ENCODE measurements around a stretch of chr10.

GRCh38 chr10:24664939-24665657 lies 58.6 kb downstream of the ARHGAP21 start:
- PRO-cap, 3 experiments: no peak in any of the 3 experiments
- RAMPAGE, long total RNA: no peak
- RRBS, 2 experiments: no CpG with 5 or more reads among the region's 2 CpGs

DNA sequence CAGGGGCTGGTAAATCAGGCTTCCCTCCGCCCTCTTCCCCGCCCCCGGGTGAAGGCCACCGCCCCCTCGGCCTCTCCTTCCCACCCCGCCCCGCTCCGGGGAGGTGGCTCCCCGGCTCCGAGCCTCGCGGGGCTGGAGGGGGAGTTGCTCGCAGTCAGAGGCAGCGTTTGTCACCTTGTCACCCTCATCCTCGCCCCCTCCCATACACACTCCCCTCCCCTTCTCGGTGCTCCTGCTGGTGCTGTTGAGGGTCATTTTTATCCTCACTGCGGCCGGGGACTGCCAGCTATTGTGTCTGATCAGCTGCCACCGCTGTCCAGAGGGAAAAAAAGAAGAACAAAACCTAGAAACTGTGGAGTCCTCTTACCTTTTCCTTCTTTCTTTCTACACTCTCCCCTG lies 1.1 kb upstream of the ARHGAP21 start:
- PRO-cap, 3 experiments: peak in 2 of 3 experiments; most common plus-strand start position 80 of the sequence (in 1)
- RAMPAGE, long total RNA: no peak
- RRBS, 2 experiments: 5% methylated on average over 6 to 8 of the region's 19 CpGs

DNA sequence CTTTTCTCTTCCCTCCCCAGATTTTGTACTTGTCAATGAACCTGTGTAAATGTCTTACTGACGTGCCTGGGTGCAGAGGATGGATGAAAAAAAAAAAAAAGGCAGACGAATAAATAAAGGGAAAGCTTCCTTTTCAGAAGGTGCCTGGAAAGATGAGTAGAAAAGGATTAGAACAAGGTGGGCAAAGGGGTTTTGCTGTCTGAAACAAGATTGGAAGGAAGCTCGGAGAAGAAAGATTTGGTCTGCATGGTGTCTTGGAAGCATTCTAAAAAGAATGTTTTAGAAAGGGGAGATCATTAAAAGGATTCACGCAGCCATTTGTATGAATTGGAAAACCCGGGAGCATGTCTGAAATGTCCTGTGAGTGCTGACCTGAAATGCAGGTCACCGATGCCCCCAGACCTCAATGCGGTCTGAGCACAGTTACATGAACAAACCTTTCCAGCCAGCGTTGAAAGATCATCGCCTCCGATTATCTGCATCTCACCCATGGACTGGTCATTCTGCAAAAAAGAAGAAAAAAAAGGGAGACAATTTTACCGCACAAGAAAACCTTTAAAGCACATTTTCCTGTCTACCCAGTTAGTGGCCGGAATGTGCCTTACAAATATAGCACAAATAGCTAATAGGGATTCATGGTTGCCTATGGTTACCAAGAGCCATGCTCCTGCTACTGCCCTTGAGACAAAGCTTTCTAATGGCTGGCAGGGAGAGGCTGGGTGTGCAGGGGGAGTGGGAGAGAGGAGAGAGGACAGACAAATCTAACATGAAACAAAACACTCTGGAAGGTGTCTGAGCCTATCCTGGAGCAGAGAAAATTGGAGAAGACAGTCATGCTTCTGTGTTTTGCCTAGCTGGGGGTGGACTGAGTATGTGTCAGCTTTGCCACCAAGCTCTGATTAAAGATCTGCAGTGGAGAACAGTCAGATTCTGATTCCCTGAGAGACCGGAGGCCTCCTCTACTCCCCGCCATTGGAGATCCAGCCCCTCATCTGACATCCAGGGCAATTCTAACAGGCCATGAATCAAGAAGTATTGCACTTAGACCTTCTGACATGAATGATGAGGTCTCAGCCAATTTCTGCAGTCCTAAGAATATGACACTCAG lies 80.5 kb downstream of the PRTFDC1 start:
- PRO-cap, 3 experiments: no peak in any of the 3 experiments
- RAMPAGE, long total RNA: no peak
- RRBS, 2 experiments: no CpG with 5 or more reads among the region's 14 CpGs

- PRO-cap, 3 experiments: peak in 1 of 3 experiments; most common plus-strand start chr10:24953075 (in 1); most common minus-strand start chr10:24952994 (in 1)
- RAMPAGE, long total RNA: no peak
- RRBS, 2 experiments: 2 to 5% methylated on average over 28 of the region's 49 CpGs
Measured at GRCh38 chr10:24952692-24953225, 353 bp upstream of the PRTFDC1 start.

- PRO-cap, 3 experiments: no peak in any of the 3 experiments
- RAMPAGE, long total RNA: no peak
- RRBS, 2 experiments: no CpG with 5 or more reads among the region's 4 CpGs
Measured at GRCh38 chr10:25492821-25493722, 318.3 kb downstream of the GPR158 start.

- PRO-cap, 3 experiments: no peak in any of the 3 experiments
- RAMPAGE, long total RNA: no peak
- RRBS, 2 experiments: no CpG with 5 or more reads among the region's 22 CpGs
Measured at GRCh38 chr10:25521088-25521536, 346.3 kb downstream of the GPR158 start.

DNA sequence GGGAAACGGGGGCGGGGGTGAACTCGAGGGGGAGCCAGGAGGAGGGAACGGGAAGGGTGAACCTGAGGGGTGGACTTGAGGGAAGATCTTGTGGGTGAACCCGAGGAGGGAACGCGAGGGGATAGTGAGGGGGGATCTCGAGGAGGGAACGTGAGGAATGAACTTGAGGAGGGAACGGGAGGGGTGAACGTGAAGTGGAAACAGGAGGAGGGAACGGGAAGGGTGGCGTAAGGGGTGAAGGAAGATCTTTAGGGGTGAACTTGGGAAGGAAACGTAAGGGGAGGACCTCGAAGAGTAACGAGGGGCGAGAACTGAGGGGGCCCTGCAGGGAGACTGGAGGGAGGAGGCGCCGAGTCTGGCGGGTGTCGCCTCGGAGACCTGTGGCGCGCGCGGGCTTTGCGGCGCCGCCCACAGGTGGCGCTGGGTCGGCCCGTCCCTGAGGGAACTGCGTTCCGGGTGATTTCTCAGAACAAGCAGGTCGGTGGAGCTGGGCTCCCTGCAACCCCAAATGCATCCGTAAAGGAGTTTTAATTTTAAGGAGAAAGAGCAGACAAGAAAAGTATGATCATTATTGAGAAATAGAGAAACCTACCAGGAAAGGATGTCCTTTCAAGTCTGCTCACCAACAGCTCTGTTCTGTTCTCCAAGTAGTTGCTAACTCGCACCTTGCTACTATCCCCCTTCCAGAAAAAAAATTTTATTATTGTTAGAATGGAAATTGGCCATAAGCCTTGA lies 777 bp downstream of the MYO3A start:
- PRO-cap, 3 experiments: no peak in any of the 3 experiments
- RAMPAGE, long total RNA: no peak
- RRBS, 2 experiments: no CpG with 5 or more reads among the region's 37 CpGs

GRCh38 chr10:26443980-26444320 lies 5.8 kb downstream of the APBB1IP start:
- PRO-cap, 3 experiments: no peak in any of the 3 experiments
- RAMPAGE, long total RNA: no peak
- RRBS, 2 experiments: no CpG with 5 or more reads among the region's 6 CpGs

DNA sequence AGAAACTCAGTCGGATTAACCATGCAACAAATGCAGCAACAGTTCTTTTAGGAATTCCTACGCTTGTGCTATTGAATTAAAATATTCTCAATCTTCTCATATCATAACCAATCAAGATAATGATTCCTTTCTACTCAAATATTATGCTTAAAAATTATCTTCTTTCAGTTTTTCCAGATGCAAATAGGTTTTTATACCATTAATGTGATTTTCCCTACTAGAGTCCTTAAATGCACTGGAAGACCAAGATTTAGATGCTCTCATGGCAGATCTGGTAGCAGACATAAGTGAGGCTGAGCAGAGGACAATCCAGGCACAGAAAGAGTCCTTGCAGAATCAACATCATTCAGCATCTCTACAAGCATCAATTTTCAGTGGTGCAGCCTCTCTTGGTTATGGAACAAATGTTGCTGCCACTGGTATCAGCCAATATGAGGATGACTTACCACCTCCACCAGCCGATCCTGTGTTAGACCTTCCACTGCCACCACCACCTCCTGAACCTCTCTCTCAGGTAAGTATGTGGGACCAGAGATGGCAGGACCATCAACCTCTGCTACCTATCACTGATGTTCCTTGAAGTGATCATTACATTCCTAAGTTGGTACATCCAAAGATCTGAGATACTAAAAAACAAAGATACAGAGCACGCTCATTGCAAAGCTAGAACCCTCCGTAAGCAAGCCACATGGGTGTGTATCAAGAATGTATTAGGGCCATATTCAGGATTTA lies 62.6 kb downstream of the APBB1IP start:
- PRO-cap, 3 experiments: no peak in any of the 3 experiments
- RAMPAGE, long total RNA: no peak
- RRBS, 2 experiments: no CpG with 5 or more reads among the region's 5 CpGs

DNA sequence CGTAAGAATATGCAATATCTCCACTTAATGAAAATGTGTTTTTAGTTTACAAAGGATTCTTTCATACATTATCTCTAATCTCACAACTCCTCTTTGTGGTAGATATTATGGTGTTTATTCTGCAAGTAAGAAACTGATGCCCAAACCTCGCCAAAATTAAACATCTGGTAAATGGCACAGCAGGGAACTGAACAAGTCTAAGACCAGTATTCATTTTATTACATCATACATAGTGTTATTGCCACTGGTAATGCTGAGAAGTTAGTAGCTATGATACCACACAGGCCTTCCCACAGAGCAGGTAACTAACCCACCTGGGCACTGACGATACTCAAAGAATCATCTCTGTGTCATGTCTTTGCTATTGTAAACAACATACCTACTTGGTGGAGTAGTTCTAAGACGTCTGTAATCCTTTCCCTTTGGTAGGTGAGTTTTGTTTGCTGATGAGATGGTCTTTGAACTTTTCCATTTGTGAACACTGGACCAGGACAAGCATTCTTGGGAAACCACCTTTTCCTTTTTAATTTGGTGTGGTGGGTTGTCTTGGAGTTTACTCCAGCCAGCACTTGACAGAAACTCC lies 40.8 kb downstream of the PDSS1 start:
- PRO-cap, 3 experiments: no peak in any of the 3 experiments
- RAMPAGE, long total RNA: no peak
- RRBS, 2 experiments: no CpG with 5 or more reads among the region's 4 CpGs

GRCh38 chr10:26858060-26858477 lies 2.7 kb downstream of the ABI1 start:
- PRO-cap, 3 experiments: peak in 1 of 3 experiments; most common plus-strand start chr10:26858325 (in 1)
- RAMPAGE, long total RNA: no peak
- RRBS, 2 experiments: no CpG with 5 or more reads among the region's 4 CpGs

GRCh38 chr10:27537851-27538327 lies 33.8 kb downstream of the RAB18 start:
- PRO-cap, 3 experiments: no peak in any of the 3 experiments
- RAMPAGE, long total RNA: no peak
- RRBS, 2 experiments: no CpG with 5 or more reads among the region's 2 CpGs

DNA sequence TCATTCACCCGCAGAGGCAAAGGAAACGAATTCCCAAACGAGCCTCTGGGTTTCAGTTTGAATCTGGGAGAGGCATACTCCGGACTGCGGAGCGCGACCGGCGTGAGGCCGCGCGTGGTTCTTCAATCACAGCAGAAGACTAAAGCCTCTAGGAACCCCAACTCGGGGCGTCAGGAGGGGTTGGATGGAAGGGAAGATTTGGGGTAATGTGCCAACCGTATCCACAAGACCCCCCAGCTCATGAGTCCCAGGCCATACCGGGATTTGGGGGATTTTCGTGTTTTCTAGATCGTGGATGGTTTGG lies 1.9 kb downstream of the MKX start:
- PRO-cap, 3 experiments: peak in 1 of 3 experiments; most common plus-strand start position 55 of the sequence (in 1)
- RAMPAGE, long total RNA: no peak
- RRBS, 2 experiments: 2 to 3% methylated on average over 6 of the region's 18 CpGs

GRCh38 chr10:28333979-28334696 lies 31.3 kb upstream of the MPP7 start:
- PRO-cap, 3 experiments: no peak in any of the 3 experiments
- RAMPAGE, long total RNA: no peak
- RRBS, 2 experiments: no CpG with 5 or more reads among the region's 5 CpGs

DNA sequence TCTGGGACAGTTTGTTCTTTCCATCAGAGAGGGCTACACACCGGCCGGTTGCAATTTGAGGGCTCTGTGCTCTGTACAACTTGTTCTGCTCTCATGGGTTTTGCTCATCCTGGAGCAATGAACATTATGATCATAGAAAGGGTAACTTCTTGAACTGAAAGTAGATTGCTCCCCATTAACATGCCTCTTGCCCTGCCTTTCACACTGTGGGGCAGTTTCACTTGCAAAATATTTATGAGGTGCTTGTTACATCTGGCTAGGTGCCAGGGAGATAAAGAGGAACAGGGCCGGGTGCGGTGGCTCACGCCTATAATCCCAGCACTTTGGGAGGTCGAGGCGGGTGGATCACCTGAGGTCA lies 97.3 kb upstream of the MPP7 start:
- PRO-cap, 3 experiments: no peak in any of the 3 experiments
- RAMPAGE, long total RNA: no peak
- RRBS, 2 experiments: no CpG with 5 or more reads among the region's 7 CpGs

- PRO-cap, 3 experiments: no peak in any of the 3 experiments
- RAMPAGE, long total RNA: no peak
- RRBS, 2 experiments: no CpG with 5 or more reads among the region's 4 CpGs
Measured at GRCh38 chr10:28402877-28403237, 100.0 kb upstream of the MPP7 start.

GRCh38 chr10:28532507-28533085 lies 322 bp upstream of the WAC start:
- PRO-cap, 3 experiments: peak in 3 of 3 experiments; most common plus-strand start chr10:28532779 (in 3); most common minus-strand start chr10:28533011 (in 2)
- RAMPAGE, long total RNA: no peak
- RRBS, 2 experiments: 1 to 2% methylated on average over 18 to 28 of the region's 68 CpGs

GRCh38 chr10:28710321-28710899 lies 33.1 kb downstream of the BAMBI start:
- PRO-cap, 3 experiments: no peak in any of the 3 experiments
- RAMPAGE, long total RNA: no peak
- RRBS, 2 experiments: no CpG with 5 or more reads among the region's 4 CpGs

GRCh38 chr10:28721835-28722856 lies 44.8 kb downstream of the BAMBI start:
- PRO-cap, 3 experiments: no peak in any of the 3 experiments
- RAMPAGE, long total RNA: no peak
- RRBS, 2 experiments: 3% methylated on average over 4 of the region's 51 CpGs; no CpG with 5 or more reads in 1 of the 2 experiments

DNA sequence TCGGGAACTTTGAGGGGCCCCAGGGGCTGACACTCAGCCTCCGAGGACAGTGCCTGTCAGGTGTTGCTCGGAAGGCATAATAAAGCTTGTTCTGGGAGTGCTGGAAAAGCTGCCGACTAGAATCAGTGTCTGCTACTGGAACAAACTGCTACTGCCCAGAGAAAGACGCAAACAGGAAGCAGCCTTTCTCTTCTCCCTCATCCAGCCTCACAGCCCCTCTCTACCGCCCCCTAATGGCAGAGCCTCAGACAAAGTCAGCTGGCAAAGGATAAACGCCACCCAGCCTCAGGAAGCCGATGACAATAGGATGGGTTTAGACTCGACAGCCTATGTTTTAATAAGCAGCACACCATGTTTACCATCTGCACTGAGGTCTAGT lies 169.5 kb upstream of the LYZL1 start:
- PRO-cap, 3 experiments: no peak in any of the 3 experiments
- RAMPAGE, long total RNA: no peak
- RRBS, 2 experiments: no CpG with 5 or more reads among the region's 9 CpGs